ENCODE results near the genes UBIAD1, FBXO2, MAD2L2 and DRAXIN.

DNA sequence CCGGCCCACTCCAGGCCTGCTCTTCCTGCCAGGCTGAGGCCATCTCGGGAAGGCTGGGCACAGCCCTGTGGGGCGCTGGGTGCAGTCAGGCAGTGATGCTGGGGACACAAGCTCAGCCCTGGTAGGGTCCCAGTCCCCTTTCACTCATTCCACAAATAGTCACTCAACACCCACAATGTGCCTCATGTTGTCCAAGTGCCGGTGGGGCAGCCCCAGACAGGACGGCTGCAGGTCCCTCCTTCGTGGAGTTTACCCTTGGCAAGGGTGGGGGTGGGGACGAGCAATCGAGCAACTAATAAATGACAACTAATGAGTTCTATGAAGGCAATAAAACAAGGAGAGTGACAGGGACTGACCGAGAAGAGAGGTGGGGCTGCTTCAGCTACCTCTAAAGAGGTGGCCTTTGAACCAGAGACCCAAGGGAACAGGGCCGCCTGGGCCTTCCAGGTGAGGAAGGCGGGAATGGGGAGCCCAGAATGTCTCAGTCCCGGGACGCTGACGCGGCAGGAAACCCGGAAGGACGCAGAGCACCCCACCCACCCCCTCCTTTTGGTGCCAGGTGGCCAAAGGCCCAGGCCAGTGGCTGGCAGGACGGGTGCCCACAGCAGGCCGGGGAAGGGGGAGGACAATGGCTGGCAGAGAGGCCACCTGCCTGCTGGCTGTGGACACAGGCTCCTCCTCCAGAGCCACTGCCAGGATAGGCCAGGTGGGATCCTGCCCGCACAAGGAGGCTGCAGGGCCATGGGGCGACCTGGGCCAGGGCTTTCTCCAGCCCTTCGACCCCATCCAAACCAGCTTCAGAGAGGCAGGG is 58.4 kb downstream of the CASZ1 start:
- RAMPAGE, long total RNA: no peak
- RRBS, 2 experiments: 70% methylated on average over 4 of the region's 22 CpGs; no CpG with 5 or more reads in 1 of the 2 experiments
CAGE:
- cytosol, long polyA minus RNA: no peak
- cytosol, long polyA plus RNA: no peak
- long polyA plus RNA: no peak
- nucleolus, long total RNA: no peak
- nucleus, long polyA plus RNA: no peak
- nucleus, long total RNA: no peak

DNA sequence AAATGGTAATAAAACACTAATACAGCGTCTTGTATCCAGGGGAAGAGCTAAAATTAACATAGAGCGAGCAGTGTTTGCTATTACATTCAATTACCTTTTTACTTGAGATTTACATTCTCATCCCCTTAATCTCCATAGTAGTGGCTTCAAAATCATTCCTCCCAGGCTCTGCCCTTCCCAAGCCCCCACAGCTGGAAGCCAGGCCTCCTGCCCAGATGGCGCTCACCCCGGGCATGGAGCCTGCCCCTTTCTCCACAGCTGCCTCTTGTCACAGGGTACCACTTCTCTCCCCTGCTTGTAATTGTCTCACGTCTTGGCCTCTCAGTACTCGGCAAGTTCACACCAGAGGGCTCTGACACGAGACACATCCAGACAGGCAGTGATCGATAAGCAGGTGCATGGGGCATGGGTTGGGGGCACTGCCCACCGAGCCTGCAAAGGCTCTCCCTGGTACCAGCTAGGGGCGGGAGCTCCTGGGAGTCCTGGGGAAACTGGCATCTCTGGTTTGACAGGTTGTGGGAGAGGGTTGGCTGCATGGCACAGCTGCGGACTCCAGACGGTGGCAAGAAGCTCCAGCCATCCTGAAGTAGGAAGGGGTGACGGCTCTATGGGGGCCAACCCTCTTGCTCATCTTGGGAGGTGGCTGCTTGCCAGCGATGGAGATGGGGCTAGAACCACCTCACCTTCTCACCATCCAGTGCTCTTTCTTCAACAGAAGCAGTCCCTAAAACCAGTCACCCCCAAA is 20.1 kb downstream of the CASZ1 start:
- RAMPAGE, long total RNA: no peak
- RRBS, 2 experiments: no CpG with 5 or more reads among the region's 14 CpGs
CAGE:
- cytosol, long polyA minus RNA: no peak
- cytosol, long polyA plus RNA: no peak
- long polyA plus RNA: no peak
- nucleolus, long total RNA: no peak
- nucleus, long polyA plus RNA: no peak
- nucleus, long total RNA: no peak

GRCh38 chr1:10835693-10836482 is 39.4 kb upstream of the CASZ1 start:
- RAMPAGE, long total RNA: no peak
- RRBS, 2 experiments: 12 to 14% methylated on average over 20 of the region's 37 CpGs
CAGE:
- cytosol, long polyA minus RNA: no peak
- cytosol, long polyA plus RNA: no peak
- long polyA plus RNA: no peak
- nucleolus, long total RNA: no peak
- nucleus, long polyA plus RNA: no peak
- nucleus, long total RNA: no peak

DNA sequence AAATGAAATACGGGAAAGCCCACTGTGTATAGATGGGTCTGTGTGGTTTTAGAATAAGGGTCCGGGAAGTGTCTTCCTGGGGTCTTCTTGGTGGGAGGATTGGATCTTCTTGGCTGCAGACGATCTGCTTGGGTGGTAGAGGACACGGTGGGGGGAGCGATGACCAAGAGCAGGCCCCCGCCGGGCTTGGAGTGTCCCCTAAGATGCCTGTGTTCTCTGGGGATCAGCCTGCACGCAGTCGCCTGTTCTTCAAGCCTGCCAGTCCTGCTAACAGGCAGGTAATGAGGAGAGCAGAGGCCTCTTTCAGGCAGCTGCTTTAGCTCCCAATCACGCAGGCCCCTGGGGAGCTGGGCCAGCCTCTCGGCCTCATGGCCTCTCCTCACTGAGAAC is 71.3 kb upstream of the CASZ1 start:
- RAMPAGE, long total RNA: no peak
- RRBS, 2 experiments: 25% methylated on average over 1 of the region's 11 CpGs; no CpG with 5 or more reads in 1 of the 2 experiments
CAGE:
- cytosol, long polyA minus RNA: no peak
- cytosol, long polyA plus RNA: no peak
- long polyA plus RNA: no peak
- nucleolus, long total RNA: no peak
- nucleus, long polyA plus RNA: no peak
- nucleus, long total RNA: no peak

GRCh38 chr1:11022839-11024079 is 10.8 kb downstream of the TARDBP start:
- RAMPAGE, long total RNA: no peak
- RRBS, 2 experiments: no CpG with 5 or more reads among the region's 16 CpGs
CAGE:
- cytosol, long polyA minus RNA: no peak
- cytosol, long polyA plus RNA: start-site peak on the plus strand at chr1:11023329-11023659, 891 and 1,567 reads in 2 replicates
- long polyA plus RNA: no peak
- nucleolus, long total RNA: no peak
- nucleus, long polyA plus RNA: no peak
- nucleus, long total RNA: no peak

- RAMPAGE, long total RNA: no peak
- RRBS, 2 experiments: no CpG with 5 or more reads among the region's 10 CpGs
CAGE:
- cytosol, long polyA minus RNA: no peak
- cytosol, long polyA plus RNA: no peak
- long polyA plus RNA: no peak
- nucleolus, long total RNA: no peak
- nucleus, long polyA plus RNA: no peak
- nucleus, long total RNA: no peak
These were observed 14.8 kb downstream of the TARDBP start for GRCh38 chr1:11027128-11027831.

DNA sequence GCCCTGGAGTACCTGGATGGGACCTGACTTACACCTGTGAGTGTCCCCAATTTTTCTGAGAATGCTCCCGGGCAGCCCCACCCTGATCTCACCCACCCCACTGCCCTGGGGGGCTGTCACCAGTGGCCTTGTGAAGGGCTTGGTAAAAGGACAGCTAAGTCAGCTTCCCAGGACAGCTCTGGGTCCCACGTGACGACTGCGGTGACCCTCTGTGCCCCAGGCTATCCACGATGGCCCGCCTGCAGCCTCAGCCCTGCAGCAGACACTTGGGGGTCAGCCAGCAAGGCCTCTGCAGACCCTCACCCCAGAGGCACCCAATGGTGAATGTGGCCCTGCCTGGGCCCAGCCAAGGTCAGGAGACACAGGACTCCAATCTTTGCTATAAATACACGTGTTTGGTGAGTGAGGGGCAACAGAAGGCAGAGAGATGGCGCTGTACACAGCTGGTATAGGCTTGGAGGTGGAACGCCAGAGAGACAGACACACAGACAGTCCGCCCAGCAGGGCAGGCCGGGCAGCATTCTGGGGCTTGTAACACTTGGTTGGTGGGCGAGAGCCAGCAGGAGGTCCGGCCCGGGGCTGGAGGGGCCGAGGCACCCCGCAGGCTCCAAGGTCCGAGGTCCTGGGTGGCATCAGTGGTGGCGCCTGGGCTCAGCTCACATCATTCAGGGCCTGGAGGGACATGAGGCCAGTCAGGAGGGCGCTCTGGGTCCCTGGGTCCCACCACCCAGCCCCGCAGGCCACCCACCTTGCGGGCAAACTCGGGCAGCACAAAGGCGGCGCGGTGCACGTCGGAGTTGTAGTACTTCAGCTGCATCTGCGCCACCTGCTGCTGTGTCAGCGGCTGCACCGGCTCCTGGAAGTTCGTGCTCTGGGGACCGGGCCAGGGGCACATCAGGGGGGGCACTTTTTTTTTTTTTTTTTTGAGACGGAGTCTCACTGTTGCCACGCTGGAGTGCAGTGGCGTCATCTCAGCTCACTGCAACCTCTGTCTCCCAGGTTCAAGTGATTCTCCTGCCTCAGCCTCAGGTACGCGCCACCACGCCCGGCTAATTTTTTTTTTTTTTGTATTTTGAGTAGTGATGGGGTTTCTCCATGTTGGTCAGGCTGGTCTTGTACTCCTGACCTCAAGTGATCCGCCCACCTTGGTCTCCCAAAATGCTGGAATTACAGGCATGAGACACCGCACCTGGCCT is 5.2 kb downstream of the SRM start:
- RAMPAGE, long total RNA: no peak
- RRBS, 2 experiments: 56% methylated on average over 2 of the region's 41 CpGs; no CpG with 5 or more reads in 1 of the 2 experiments
CAGE:
- cytosol, long polyA minus RNA: no peak
- cytosol, long polyA plus RNA: no peak
- long polyA plus RNA: no peak
- nucleolus, long total RNA: no peak
- nucleus, long polyA plus RNA: no peak
- nucleus, long total RNA: no peak

DNA sequence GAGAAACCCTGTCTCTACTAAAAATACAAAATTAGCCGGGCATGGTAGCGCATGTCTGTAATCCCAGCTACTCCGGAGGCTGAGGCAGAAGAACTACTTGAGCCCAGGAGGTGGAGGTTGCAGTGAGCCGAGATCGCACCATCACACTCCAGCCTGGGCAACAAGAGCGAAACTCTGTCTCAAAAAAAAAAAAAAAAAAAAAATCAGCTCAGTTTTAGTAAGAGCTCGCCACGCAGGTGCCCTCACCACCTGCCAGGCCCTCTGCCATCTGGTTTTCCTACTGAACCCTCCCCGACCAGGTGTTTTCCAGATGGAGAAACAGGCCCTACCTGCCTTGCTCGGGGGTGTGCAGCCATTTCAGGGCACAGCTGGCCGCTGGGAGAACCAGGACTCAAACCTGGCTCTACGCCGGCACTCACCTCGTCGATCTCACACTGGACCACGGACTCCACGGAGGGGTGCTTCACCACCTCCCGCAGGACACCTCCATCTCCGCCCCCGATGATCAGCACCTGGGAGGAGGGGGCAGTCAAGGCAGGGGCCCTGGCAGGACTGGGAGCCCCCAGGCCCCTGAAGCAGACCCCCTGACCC is 1.3 kb downstream of the SRM start:
- RAMPAGE, long total RNA: no peak
- RRBS, 2 experiments: no CpG with 5 or more reads among the region's 20 CpGs
CAGE:
- cytosol, long polyA minus RNA: no peak
- cytosol, long polyA plus RNA: start-site peak on the minus strand centred at position 468 of the sequence, 15 bp wide, 30 and 60 reads in 2 replicates
- long polyA plus RNA: no peak
- nucleolus, long total RNA: no peak
- nucleus, long polyA plus RNA: no peak
- nucleus, long total RNA: no peak

DNA sequence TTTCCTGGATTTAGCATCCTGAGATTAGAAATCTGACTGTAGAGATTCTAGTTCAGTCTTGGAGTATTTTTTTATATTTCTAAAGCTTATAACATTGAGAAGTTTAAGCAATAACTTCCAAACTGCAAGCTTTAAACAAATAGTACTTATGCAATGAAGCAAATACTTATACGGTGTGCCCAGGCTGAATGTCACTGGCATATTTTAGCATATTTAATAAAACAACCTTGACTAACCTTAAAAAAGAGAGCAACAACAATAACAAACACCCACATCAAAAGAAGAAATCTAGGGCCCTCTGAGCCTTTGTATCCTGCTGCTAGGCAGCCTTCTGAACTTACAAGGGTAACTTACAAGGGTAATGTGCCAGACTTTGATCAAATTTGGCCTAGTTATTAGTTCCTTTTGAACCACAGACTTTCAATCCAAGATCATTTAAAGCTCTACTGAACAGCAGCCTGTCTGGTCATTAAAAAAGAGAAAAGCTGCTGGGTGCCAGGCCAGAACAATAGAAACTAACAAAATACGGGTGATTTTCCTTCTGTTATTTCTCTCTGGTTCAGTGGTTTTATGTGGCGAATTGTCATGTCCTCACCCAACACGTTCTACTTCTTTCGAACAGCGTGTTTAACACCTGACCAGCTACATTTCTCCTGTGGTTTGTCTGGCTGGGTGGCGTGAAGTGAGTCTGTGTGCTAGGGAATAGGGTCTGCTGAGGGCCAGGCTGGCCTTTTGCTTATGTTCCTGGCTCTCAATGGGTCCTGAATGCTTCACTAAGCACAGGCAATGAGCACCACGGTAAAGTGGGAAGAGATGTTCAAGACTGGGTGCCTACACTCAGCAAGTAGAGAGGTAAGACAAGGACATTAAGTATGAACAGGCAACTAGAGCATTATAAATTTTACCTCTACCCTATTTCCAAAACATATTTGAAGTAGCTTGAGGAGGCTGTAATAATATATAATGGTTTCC is 16.1 kb downstream of the MTOR start:
- RAMPAGE, long total RNA: no peak
- RRBS, 2 experiments: no CpG with 5 or more reads among the region's 8 CpGs
CAGE:
- cytosol, long polyA minus RNA: no peak
- cytosol, long polyA plus RNA: no peak
- long polyA plus RNA: no peak
- nucleolus, long total RNA: no peak
- nucleus, long polyA plus RNA: no peak
- nucleus, long total RNA: no peak

GRCh38 chr1:11272606-11273771 is at the start of gene UBIAD1:
Gene UBIAD1 (plus strand): TSS chr1:11273198.
- RAMPAGE, long total RNA: start-site peak on the plus strand at chr1:11273169-11273319, 43 and 13 reads in 2 replicates; start-site peak on the plus strand at chr1:11273465-11273523, 41 and 16 reads in 2 replicates
- RRBS, 2 experiments: under 1 to 4% methylated on average over 17 to 23 of the region's 79 CpGs
CAGE:
- cytosol, long polyA minus RNA: start-site peak on the plus strand at chr1:11273462-11273475, 45 reads
- cytosol, long polyA plus RNA: no peak
- long polyA plus RNA: start-site peak on the plus strand at chr1:11273194-11273230, 43 and 59 reads in 2 replicates; start-site peak on the plus strand at chr1:11273454-11273510, 55 and 55 reads in 2 replicates
- nucleolus, long total RNA: start-site peak on the plus strand at chr1:11273196-11273226, 66 reads; start-site peak on the plus strand at chr1:11273492-11273511, 67 reads
- nucleus, long polyA plus RNA: no peak
- nucleus, long total RNA: no peak

GRCh38 chr1:11339678-11340350 is 66.8 kb downstream of the UBIAD1 start:
- RAMPAGE, long total RNA: no peak
- RRBS, 2 experiments: no CpG with 5 or more reads among the region's 21 CpGs
CAGE:
- cytosol, long polyA minus RNA: no peak
- cytosol, long polyA plus RNA: no peak
- long polyA plus RNA: no peak
- nucleolus, long total RNA: no peak
- nucleus, long polyA plus RNA: no peak
- nucleus, long total RNA: no peak

- RAMPAGE, long total RNA: no peak
- RRBS, 2 experiments: no CpG with 5 or more reads among the region's 41 CpGs
CAGE:
- cytosol, long polyA minus RNA: no peak
- cytosol, long polyA plus RNA: no peak
- long polyA plus RNA: no peak
- nucleolus, long total RNA: no peak
- nucleus, long polyA plus RNA: no peak
- nucleus, long total RNA: no peak
These were observed 22.9 kb downstream of the DISP3 start for GRCh38 chr1:11501727-11502305.

DNA sequence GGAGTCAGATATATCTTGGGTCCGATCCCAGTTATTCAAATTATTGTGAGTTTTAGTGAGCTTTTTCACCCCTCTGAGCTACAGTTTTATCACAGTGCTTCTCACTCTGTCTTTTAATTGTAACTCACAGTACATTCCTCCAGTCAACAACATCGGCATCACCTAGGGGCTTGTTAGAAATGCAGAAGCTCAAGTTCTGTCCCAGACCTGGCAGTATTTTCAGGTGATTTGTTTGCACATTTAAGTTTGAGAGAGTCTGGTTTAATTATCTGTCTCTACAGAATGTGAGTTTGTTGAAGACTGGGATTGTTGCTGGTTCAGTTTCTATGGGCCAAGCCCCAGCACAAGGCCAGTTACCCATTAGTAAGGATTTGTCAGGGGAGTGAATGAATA is 26.0 kb downstream of the DISP3 start:
- RAMPAGE, long total RNA: no peak
- RRBS, 2 experiments: no CpG with 5 or more reads among the region's 2 CpGs
CAGE:
- cytosol, long polyA minus RNA: no peak
- cytosol, long polyA plus RNA: no peak
- long polyA plus RNA: no peak
- nucleolus, long total RNA: no peak
- nucleus, long polyA plus RNA: no peak
- nucleus, long total RNA: no peak

GRCh38 chr1:11563547-11563889 is 84.6 kb downstream of the DISP3 start:
- RAMPAGE, long total RNA: no peak
- RRBS, 2 experiments: 1 to 2% methylated on average over 3 of the region's 11 CpGs
CAGE:
- cytosol, long polyA minus RNA: no peak
- cytosol, long polyA plus RNA: no peak
- long polyA plus RNA: no peak
- nucleolus, long total RNA: no peak
- nucleus, long polyA plus RNA: no peak
- nucleus, long total RNA: no peak

- RAMPAGE, long total RNA: no peak
- RRBS, 2 experiments: 1 to 3% methylated on average over 29 to 44 of the region's 124 CpGs
CAGE:
- cytosol, long polyA minus RNA: no peak
- cytosol, long polyA plus RNA: no peak
- long polyA plus RNA: no peak
- nucleolus, long total RNA: no peak
- nucleus, long polyA plus RNA: no peak
- nucleus, long total RNA: no peak
These were observed at the start of gene FBXO2 for GRCh38 chr1:11654071-11655195. Gene FBXO2 (minus strand): TSS chr1:11654429.

GRCh38 chr1:11680811-11681393 is at the start of gene MAD2L2:
Gene MAD2L2 (minus strand): TSS chr1:11681148.
- RAMPAGE, long total RNA: start-site peak on the minus strand at chr1:11681105-11681155, 528 and 673 reads in 2 replicates
- RRBS, 2 experiments: under 1 to 2% methylated on average over 33 to 39 of the region's 76 CpGs
CAGE:
- cytosol, long polyA minus RNA: start-site peak on the minus strand at chr1:11681112-11681143, 128 reads
- cytosol, long polyA plus RNA: start-site peak on the minus strand at chr1:11681109-11681148, 1,309 and 1,463 reads in 2 replicates
- long polyA plus RNA: start-site peak on the minus strand at chr1:11681105-11681138, 567 and 1,046 reads in 2 replicates
- nucleolus, long total RNA: no peak
- nucleus, long polyA plus RNA: start-site peak on the minus strand at chr1:11681120-11681148, 472 and 656 reads in 2 replicates
- nucleus, long total RNA: no peak

- RAMPAGE, long total RNA: no peak
- RRBS, 2 experiments: 3 to 6% methylated on average over 48 to 51 of the region's 128 CpGs
CAGE:
- cytosol, long polyA minus RNA: no peak
- cytosol, long polyA plus RNA: no peak
- long polyA plus RNA: no peak
- nucleolus, long total RNA: no peak
- nucleus, long polyA plus RNA: no peak
- nucleus, long total RNA: no peak
These were observed at the start of gene DRAXIN for GRCh38 chr1:11691174-11692356. Gene DRAXIN (plus strand): TSS chr1:11691710.

- RAMPAGE, long total RNA: no peak
- RRBS, 2 experiments: no CpG with 5 or more reads among the region's 44 CpGs
CAGE:
- cytosol, long polyA minus RNA: no peak
- cytosol, long polyA plus RNA: no peak
- long polyA plus RNA: no peak
- nucleolus, long total RNA: no peak
- nucleus, long polyA plus RNA: no peak
- nucleus, long total RNA: no peak
These were observed 16.5 kb upstream of the AGTRAP start for GRCh38 chr1:11719294-11720022.

Data from GM12878 (cell line).